ENCODE measurements around the genes LAMTOR2 and RHBG.

DNA sequence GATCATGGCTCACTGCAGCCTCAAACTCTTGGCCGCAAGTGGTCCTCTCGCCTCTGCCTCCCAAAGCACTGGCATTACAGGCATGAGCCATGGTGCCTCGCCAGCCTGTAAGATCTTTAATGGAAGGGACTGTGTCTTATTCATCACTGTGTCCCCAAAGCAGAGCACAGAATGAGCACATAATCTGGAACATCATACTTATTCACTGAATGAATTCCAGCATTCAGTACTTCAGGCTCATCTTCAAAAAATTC, 9.6 kb downstream of the SSR2 start:
- RRBS, result no CpG with 5 or more reads among the region's 3 CpGs
CAGE:
- cytosol, long polyA plus RNA, result no peak
- long polyA plus RNA, result no peak
- nucleus, long polyA plus RNA, result no peak

- RRBS, result no CpG with 5 or more reads among the region's 8 CpGs
CAGE:
- cytosol, long polyA plus RNA, result no peak
- long polyA plus RNA, result no peak
- nucleus, long polyA plus RNA, result no peak
Observed at GRCh38 chr1:156050074-156050952, 3.3 kb downstream of the UBQLN4 start.

DNA sequence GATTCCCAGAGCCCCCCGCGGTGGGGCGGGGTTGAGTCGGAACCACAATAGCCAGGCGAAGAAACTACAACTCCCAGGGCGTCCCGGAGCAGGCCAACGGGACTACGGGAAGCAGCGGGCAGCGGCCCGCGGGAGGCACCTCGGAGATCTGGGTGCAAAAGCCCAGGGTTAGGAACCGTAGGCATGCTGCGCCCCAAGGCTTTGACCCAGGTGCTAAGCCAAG, at the start of gene LAMTOR2:
TSS of gene LAMTOR2 (plus strand) at position 76 of the 223 bp plus-strand sequence.
- RRBS, result no CpG with 5 or more reads among the region's 16 CpGs
CAGE:
- cytosol, long polyA plus RNA, result start-site peak on the plus strand centred at position 115 of the sequence, 81 bp wide, 6,274 reads
- long polyA plus RNA, result start-site peak on the plus strand centred at position 117 of the sequence, 85 bp wide, 6,174 and 4,036 reads in 2 replicates
- nucleus, long polyA plus RNA, result start-site peak on the plus strand centred at position 133 of the sequence, 77 bp wide, 2,598 reads

- RRBS, result 2% methylated on average over 4 of the region's 47 CpGs
CAGE:
- cytosol, long polyA plus RNA, result start-site peak on the minus strand at chr1:156081639-156081643, 20 reads
- long polyA plus RNA, result start-site peak on the minus strand at chr1:156081636-156081644, 32 and 47 reads in 2 replicates
- nucleus, long polyA plus RNA, result start-site peak on the minus strand at chr1:156081637-156081643, 93 reads
Observed at GRCh38 chr1:156081149-156081786, 997 bp downstream of the MEX3A start.

DNA sequence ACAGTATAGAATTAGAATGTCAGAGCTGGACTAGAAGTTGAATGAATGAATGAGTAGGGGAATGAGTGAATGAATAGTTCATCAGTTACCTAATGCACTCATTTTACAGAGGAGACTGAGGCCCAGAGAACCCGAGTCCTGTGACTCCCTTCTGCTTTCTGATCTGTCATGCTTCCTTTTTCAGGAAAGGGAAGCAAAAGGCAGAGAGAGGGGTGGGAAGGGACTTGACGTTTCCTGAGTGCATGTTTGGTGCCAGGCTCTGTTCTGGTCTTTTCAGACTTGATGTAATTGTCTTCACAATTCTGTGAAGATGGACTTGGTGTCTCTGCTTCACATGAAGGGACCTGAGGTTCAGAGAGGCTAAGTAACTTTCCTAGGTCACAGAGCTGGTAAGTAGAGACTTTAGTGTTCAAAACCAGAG, 7.9 kb upstream of the MEX3A start:
- RRBS, result no CpG with 5 or more reads among the region's 2 CpGs
CAGE:
- cytosol, long polyA plus RNA, result no peak
- long polyA plus RNA, result no peak
- nucleus, long polyA plus RNA, result no peak

- RRBS, result no CpG with 5 or more reads among the region's 10 CpGs
CAGE:
- cytosol, long polyA plus RNA, result no peak
- long polyA plus RNA, result no peak
- nucleus, long polyA plus RNA, result no peak
Observed at GRCh38 chr1:156114057-156114651, 357 bp upstream of the LMNA start.

- RRBS, result no CpG with 5 or more reads among the region's 13 CpGs
CAGE:
- cytosol, long polyA plus RNA, result no peak
- long polyA plus RNA, result no peak
- nucleus, long polyA plus RNA, result no peak
Observed at GRCh38 chr1:156123591-156124342, 9.3 kb downstream of the LMNA start.

DNA sequence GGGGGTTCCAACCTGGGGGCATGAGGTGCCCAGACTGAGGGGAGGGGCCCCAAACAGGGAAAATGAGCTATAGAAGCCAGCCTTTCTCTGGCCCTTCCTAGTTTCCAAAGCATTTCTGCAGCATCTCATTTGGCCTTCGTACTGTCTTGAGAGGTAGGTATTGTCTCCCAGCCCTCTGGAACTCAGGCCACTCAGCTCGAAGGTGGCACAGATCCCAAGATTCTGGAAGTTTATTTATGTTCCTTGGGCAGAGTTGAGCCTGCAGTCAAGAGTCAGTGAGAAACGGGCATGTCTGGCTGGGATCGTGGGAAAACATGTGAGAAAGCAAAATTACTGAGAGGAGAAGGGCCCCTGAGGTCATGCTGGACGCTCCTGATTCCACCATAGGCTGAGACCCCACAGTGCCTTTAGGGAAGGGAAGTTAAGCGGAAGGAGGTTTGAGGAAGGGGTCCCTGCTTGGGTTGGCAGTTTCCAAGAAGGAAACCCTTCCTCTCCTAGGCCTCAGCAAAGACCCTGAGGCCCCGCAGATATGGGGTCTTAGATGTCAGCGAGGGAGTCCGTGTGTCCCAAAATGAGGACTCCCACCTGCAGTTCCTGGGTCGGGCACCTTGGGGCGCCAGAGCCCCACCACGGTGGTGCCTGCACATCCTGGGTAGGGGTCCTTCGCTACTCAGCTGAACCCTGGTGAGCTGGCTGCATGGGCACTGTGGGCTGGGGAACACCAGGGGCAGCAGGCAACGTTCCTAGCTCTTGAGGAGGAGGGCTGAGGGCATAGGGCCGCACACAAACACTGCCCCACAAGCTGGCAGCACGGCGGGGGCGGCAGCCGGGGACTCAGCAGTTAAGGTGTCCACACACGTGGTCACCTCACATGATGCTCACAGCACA, 12.4 kb upstream of the SEMA4A start:
- RRBS, result no CpG with 5 or more reads among the region's 20 CpGs
CAGE:
- cytosol, long polyA plus RNA, result no peak
- long polyA plus RNA, result no peak
- nucleus, long polyA plus RNA, result no peak

- RRBS, result no CpG with 5 or more reads among the region's 7 CpGs
CAGE:
- cytosol, long polyA plus RNA, result no peak
- long polyA plus RNA, result no peak
- nucleus, long polyA plus RNA, result no peak
Observed at GRCh38 chr1:156198674-156199249, 4.9 kb downstream of the SLC25A44 start.

DNA sequence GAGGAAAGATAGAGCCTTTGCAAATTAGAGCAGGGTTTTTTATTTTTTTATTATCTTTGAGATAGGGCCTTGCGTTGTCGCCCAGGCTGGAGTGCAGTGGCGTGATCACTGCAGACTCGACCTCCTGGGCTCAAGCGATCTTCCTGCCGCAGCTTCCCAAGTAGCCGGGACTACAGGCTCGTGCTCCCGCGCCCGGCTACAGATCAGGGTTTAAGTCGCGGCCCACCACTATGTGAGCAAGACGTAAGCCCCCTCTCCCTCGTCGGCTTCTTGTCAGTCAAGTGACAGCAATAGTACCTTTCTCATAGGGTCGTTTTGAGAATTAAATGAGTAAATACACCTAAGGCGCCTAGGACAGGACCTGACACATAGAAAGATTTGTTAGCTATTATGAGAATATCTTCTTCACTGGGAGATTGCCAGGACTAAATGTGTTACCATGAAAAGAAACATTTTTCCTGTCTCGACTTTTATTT, 663 bp downstream of the PMF1 start:
- RRBS, result no CpG with 5 or more reads among the region's 19 CpGs
CAGE:
- cytosol, long polyA plus RNA, result no peak
- long polyA plus RNA, result no peak
- nucleus, long polyA plus RNA, result no peak

GRCh38 chr1:156244454-156245137, 2.6 kb downstream of the BGLAP start:
- RRBS, result no CpG with 5 or more reads among the region's 18 CpGs
CAGE:
- cytosol, long polyA plus RNA, result no peak
- long polyA plus RNA, result no peak
- nucleus, long polyA plus RNA, result no peak

DNA sequence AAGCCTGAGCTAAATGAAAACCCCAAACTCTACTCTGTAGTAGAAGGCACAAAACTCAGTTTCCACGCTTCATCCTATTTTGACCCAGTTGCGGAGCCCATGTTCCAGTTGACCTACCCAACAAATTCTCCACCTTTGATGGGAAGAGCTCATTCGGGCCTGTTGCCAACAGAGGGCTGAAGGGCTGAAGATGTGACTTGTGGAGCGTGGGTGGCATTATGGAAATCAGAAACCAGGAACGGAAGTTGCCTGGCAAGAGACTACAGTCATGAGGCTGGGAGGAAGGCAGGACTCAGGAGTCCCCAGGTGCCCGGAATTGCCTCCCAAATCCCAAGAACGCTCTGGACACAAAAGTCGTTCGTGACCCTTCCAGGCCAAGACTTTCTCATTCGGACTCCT, 950 bp downstream of the SMG5 start:
- RRBS, result no CpG with 5 or more reads among the region's 10 CpGs
CAGE:
- cytosol, long polyA plus RNA, result no peak
- long polyA plus RNA, result no peak
- nucleus, long polyA plus RNA, result no peak

DNA sequence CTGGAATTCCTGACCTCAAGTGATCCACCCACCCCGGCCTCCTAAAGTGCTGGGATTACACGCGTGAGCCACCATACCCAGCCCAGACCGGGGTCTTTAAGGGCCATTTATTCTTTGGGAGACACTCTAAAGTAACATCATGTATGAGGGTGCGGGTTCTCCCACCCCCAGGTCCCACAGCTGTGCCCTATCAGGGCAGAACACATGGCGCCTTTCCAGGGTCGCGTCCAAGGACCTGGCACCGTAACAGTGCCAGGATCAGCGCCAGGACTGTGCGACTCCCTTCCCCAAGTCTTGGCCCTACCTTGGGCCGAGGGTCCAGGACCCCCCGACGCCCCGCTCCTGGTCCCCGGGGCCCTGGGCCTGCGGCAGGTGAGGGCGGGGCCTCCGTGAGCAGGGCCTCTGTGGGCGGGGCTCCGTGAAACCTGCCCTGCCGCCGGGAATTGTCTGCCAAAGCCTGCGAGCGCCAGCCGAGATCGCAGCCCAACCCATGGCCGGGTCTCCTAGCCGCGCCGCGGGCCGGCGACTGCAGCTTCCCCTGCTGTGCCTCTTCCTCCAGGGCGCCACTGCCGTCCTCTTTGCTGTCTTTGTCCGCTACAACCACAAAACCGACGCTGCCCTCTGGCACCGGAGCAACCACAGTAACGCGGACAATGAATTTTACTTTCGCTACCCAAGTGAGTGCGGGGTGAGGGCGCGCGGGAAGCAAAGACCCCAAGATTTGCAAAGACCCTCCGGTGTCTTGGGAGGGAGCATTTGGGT, at the start of gene RHBG:
TSS of gene RHBG (plus strand) at position 452 of the 762 bp plus-strand sequence.
- RRBS, result 3% methylated on average over 18 of the region's 48 CpGs
CAGE:
- cytosol, long polyA plus RNA, result no peak
- long polyA plus RNA, result no peak
- nucleus, long polyA plus RNA, result no peak

DNA sequence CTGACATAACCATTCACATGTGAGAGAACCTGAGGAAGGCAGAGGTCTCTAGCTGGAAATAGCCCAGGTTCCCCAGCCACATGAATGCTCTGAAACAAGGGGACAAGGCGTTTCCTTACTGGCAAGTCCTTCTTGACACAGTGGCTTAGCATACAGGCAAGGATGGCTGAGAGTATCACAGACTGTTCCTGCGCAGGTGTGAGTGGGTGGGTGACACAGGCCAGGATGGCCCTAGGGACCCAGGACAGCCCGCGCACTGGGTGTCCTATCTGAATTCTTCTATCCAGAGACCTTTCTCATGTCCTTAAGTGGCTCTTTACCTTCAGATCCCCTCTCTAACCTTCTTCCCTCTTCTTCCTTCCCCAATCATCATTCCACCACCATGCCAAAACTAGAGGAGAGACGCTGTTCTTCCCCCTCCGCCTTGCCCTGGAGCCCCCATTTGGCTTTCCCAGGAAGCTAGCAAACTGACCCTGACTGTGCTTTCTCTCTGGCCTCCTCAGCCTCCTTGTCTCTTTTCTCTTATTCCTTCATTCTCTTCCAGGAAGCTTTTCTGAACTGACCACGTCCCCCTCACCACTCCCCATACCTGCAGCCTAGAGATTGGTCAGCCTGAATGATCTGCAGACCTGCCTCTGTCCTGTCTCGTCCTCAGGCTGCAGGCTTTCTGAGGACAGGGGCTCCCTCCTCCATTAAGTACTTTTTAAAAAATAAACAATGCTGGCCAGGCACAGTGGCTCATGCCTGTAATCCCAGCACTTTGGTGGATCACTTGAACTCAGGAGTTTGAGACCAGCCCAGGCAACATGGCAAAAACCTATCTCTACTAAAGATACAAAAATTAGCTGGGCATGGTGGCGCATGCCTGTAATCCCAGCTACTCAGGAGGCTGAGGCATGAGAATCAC, 26.9 kb downstream of the MEF2D start:
- RRBS, result no CpG with 5 or more reads among the region's 9 CpGs
CAGE:
- cytosol, long polyA plus RNA, result no peak
- long polyA plus RNA, result no peak
- nucleus, long polyA plus RNA, result no peak

GRCh38 chr1:156487626-156488392, 12.8 kb downstream of the MEF2D start:
- RRBS, result no CpG with 5 or more reads among the region's 5 CpGs
CAGE:
- cytosol, long polyA plus RNA, result no peak
- long polyA plus RNA, result no peak
- nucleus, long polyA plus RNA, result no peak

DNA sequence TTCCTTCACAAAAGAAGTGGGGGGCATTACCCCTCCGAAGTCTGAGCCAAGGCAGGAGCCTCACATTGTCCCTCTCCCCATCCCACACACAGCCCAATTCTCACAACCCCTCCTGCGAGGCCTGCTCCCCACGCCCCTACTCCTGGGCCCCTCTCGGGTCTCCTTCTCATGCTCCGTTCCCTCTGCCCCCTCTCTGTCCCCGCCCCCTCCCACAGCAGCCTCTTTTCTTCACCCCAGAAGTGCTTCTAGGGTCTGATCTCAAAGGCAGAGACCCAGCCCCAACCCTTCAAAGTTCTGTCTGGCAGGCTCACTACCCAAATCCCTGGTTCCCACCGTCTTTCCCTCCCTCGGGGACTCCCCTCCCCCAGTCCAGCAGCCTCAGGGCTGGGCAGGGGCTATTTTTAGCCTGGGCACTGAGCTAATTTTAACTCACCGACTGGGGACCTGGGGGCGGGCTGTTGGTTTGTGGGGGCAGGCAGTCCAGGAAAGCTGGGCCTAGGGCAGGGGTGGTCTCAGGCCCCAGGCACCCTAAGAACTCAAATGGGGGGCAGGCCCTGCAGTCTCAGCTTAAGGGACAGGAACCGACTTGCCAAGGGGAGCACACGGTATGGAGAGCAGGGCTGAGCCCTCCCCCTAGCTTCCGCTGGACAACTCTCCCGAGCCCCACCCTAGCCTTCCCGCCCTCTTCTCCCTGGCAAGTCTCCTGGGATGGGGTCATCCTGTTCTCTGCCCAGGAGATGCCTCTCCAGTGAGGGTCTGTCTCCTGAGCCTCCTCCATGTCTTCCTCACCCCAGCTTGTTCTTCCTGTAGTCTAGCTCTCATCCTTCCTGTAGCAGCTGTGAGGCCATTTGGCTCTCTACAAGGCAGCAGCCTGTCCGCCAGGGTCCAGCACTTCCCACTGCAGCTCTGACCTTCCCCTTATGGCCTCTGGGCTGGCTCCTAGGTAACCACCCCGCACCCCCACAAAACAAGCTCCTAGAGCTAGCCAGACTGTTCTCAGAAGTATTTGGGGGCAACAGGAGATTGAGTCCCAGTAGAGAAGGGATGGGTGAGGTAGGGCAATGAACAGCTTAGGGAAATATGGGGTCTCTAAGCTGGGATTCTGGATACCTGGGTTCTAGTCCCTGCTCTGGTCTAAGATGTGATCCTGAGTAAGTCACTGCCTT, 10.1 kb downstream of the MEF2D start:
- RRBS, result no CpG with 5 or more reads among the region's 17 CpGs
CAGE:
- cytosol, long polyA plus RNA, result no peak
- long polyA plus RNA, result no peak
- nucleus, long polyA plus RNA, result no peak

DNA sequence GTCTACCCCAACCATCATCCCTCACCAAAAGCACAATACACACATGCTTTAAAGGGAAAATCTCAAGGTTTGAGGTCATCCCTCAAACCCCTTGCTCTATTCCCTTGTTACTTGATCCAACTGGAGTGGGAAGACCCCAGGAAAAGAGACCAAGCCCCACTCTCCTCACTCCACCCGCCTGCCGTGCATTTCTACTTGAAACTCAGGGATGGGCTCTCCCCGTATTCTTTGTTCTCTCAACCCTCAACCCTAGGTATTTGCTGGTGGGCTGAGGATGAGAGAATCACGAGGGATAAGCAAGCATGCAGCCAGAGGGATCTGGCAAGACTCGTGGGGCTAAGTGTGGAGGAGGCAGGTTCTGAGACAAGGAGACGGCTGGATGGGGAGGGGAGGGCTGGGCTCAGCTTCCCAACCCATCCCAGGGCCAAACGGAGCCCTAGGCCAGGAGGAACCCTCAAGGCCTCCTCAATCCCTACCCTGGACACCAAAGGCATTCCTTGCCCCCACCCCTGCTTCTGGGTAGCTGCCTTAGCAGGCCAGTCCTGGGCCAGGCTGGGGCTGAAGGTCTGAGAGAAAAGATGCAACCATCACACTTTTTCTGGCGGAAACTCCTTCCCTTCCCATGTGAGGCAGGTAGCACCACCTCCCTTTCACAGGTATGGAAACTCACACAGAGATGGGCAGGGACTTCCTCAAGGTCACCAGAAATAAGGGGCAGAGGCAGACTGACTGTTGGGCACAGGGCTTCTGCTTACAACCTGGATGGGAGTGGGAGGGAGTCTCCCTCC, 6.3 kb downstream of the MEF2D start:
- RRBS, result no CpG with 5 or more reads among the region's 8 CpGs
CAGE:
- cytosol, long polyA plus RNA, result no peak
- long polyA plus RNA, result no peak
- nucleus, long polyA plus RNA, result no peak

DNA sequence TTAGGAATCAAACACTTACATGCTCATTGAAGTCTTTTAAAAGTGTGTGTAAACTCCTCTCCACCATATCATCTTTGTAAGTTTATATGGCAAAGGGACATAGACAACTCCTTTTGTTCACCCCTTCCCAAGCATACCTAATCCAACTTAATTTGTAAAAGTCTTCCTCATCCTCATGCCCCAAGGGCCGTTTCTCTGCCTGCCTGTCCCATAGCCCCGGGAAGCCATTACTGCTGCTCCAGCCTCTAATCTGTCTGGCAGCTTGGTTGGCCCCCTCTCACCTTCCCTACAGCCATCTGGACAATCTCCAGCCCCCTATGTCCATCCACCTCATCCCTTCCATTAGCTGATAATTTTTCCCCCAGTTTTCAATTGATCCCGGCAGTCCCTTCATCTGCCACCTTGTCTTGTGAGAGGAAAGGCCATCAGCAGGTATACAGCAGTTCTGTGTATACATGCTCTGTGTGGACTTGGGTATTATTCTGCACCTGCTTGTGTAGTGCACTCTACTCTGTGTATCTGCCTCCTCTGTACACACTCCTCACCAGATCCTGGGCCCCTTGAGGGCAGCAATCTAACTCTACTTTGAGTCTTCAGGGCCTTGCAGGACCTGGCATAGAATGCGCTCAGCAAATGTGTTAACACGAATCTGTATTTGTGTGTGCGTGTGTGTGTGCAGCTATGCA, 3.6 kb upstream of the MEF2D start:
- RRBS, result no CpG with 5 or more reads among the region's 6 CpGs
CAGE:
- cytosol, long polyA plus RNA, result no peak
- long polyA plus RNA, result no peak
- nucleus, long polyA plus RNA, result no peak

GRCh38 chr1:156594862-156596135, 3.7 kb downstream of the NAXE start:
- RRBS, result no CpG with 5 or more reads among the region's 10 CpGs
CAGE:
- cytosol, long polyA plus RNA, result start-site peak on the minus strand at chr1:156595167-156596097, 1,670 reads
- long polyA plus RNA, result start-site peak on the minus strand at chr1:156595161-156595797, 2,135 and 2,359 reads in 2 replicates
- nucleus, long polyA plus RNA, result start-site peak on the minus strand at chr1:156595085-156595797, 855 reads

DNA sequence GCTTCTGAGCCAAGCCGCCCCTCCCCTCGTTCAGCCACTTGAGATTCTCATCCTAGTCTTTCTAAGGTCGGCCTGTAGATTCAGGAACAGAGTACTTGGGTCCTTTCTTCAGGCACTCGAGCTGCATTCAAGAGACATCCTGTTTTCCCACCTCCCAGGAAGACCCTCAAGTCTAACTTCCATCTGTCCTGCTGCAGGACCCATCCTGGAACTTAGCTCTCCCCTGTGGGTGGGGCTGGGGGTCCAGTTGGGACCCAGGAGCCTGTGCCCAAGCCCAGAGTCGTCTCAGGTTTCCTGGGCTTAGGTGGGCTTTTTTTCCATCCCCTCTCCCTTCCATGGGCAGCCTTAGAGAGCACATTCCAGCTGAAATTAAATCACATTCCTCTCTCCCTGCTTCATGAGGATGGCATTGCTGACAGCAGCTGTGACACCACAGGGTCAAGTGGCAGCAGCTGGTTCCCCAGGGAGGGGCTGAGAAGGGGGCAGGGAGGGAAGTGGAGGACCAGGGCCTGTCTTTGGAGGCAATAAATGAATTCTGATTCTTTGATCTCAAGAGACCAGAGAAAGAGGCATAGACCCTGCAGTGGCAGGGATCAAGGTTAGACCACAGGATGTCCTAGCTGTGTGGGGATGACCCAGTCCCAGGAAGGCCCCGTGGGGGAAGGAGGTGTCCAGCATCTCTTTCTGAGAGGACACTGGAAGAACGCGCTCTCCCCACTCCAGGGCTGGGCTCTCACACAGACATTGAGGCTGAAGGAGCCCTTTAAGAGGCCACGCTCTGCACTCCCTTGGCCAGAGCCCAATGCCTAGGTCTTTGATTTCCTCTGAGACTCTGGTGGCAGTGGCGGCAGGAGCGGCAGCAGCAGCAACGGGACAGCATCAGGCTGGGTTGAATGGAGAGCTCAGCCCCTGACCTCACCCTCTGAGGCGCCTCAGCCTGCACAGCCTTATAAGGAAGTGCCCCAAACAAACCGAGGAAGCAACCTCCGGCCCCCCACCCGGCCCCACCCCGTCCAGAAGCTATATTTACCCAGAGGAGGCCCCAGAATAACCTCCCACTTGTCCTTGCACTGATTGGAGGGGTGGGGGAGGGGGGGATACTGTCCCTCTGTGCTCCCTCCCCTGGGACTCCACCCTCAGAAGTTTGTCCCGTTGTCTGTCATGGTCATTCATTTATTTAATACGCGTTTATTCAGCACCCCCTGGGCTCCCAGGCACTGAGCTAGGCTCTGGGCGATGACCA, 12.6 kb downstream of the NES start:
- RRBS, result no CpG with 5 or more reads among the region's 21 CpGs
CAGE:
- cytosol, long polyA plus RNA, result no peak
- long polyA plus RNA, result no peak
- nucleus, long polyA plus RNA, result no peak

All from H1 (cell line).